Heart left ventricle (tissue), 7 donors: Measurements from ENCODE around the gene L3MBTL1.

GRCh38 chr20:38870627-38871490 lies 55.4 kb upstream of the FAM83D start:
- PRO-cap, 6 experiments: peak in 2 of 6 experiments; most common plus-strand start chr20:38870944 (in 1); most common minus-strand start chr20:38870845 (in 2)
- RAMPAGE, long total RNA, 2 experiments: no peak in any of the 2 experiments
- RRBS: no CpG with 5 or more reads among the region's 13 CpGs

- PRO-cap, 6 experiments: no peak in any of the 6 experiments
- RAMPAGE, long total RNA, 2 experiments: no peak in any of the 2 experiments
- RRBS: no CpG with 5 or more reads among the region's 9 CpGs
Observed at GRCh38 chr20:38871806-38872488, 54.3 kb upstream of the FAM83D start.

DNA sequence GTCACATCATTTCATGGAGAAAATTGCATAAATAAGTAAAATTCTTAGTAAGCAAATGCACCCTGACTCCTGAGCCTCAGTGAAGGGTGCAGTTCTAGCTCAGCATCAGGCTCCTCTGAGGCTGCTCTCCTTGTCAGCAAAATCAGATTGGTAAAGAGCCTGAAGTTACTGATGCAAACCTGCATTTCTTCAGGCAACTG lies 266.1 kb downstream of the MAFB start:
- PRO-cap, 6 experiments: peak in 1 of 6 experiments; most common plus-strand start position 79 of the sequence (in 1)
- RAMPAGE, long total RNA, 2 experiments: no peak in any of the 2 experiments

DNA sequence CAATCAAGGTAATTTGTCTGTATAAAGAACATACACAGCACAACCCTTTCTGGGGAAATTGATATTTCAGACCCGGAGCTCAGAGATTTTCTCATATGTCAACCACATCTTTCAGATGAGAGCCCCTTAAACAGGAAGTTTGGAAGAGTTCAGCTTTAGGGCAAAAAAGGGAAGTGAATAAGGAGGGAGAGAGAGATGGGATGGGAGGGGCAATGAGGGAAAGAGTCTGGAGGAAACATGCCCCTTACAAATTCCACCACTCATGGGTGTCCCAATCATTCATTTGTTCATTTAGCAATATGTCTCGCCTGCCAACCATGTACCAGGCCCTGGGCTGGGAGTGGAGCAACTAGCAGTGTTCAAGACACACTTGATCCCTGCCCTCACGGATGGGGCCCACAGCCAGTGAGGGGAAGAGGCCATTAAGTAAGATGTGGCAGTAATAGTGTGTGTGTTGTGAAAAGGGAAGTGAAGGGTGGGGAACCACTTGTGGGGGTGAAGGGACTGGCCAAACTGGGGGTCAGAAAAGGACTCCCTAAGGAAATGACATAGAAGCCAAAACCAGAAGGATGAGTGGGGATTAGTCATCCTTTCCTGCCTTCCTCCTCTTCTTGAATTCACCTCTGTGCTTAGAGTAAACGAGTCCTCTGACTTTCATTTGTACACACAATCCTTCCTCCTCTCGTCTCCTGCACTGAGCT lies 190.8 kb downstream of the MAFB start:
- PRO-cap, 6 experiments: no peak in any of the 6 experiments
- RAMPAGE, long total RNA, 2 experiments: no peak in any of the 2 experiments
- RRBS: no CpG with 5 or more reads among the region's 5 CpGs

GRCh38 chr20:40676258-40677291 lies 12.5 kb downstream of the MAFB start:
- PRO-cap, 6 experiments: no peak in any of the 6 experiments
- RAMPAGE, long total RNA, 2 experiments: no peak in any of the 2 experiments
- RRBS: no CpG with 5 or more reads among the region's 8 CpGs

GRCh38 chr20:41048533-41049312 lies 20.1 kb downstream of the TOP1 start:
- PRO-cap, 6 experiments: no peak in any of the 6 experiments
- RAMPAGE, long total RNA, 2 experiments: no peak in any of the 2 experiments
- RRBS: no CpG with 5 or more reads among the region's 6 CpGs

DNA sequence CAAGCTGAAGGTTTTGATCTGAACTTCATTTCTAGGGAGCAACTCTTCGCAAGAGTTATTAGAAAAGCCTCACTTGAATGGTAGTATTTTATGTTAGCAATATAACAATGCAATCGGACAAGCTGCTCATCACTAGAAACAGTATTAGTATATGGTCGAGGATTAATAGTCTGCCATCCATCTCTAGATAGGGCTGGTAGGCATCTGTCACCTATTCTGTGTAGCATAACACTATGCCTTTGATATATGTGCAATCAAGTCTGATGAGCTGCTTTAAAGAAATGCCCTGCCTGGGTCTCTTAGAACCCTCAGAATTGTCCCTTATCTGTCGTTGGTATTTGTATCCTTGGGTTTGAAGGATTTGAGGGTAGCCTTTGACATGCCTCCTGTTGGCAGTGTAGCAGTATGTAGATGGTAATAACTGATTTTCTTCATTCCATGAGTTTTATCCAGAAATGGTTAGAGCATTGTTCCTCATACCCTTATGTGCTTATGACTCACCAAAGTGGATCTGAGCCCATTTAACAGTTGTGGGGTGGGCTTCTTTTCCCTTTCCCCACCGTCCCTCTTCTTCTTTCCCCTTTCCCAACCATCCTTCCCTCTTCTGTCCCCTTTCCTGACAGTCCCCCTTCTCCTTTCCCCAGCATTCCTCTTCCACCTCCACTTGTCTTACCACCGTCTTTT lies 44.3 kb upstream of the PLCG1 start:
- PRO-cap, 6 experiments: no peak in any of the 6 experiments
- RAMPAGE, long total RNA, 2 experiments: no peak in any of the 2 experiments
- RRBS: no CpG with 5 or more reads among the region's 6 CpGs

- PRO-cap, 6 experiments: no peak in any of the 6 experiments
- RAMPAGE, long total RNA, 2 experiments: no peak in any of the 2 experiments
- RRBS: no CpG with 5 or more reads among the region's 4 CpGs
Observed at GRCh38 chr20:41113874-41114135, 23.5 kb upstream of the PLCG1 start.

DNA sequence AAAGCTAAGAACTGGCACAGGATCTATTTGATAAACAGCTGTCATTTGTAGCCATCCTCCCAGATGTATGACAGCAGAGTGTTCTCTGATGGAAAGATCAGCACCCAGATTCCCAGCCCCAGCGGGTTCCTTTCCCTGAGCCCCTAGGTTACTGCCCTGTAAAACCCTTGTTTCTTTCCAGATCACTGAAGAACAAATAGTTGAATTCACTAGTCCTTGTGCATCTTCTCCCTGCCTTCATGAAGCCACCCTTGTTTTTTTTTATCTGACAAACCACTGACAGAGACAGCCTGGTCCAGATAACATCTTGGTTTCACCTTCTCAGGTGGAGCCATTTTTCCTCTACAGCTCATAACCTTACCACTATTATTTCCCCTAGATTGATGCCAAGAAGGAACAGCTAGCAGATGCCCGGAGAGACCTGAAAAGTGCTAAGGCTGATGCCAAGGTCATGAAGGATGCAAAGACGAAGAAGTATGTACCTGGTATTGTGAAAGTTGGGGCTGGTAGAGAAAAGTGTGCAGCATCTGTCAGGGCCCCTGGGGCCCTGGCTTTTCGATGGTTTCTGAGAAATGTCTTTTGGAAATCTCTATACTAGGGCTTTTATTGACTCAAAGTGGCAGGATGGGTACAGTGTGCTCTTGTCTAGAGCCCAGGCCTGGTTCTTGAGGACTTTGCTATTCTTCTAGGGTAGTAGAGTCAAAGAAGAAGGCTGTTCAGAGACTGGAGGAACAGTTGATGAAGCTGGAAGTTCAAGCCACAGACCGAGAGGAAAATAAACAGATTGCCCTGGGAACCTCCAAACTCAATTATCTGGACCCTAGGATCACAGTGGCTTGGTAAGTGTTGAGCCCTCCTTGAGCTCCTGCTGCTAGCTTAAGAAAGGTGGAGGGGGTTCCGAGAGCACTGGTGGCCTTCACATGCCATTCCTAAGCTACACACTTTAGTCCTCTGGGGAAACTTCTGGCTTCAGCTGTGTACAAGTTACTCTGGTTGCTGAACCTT lies 15.7 kb upstream of the PLCG1 start:
- PRO-cap, 6 experiments: no peak in any of the 6 experiments
- RAMPAGE, long total RNA, 2 experiments: no peak in any of the 2 experiments
- RRBS: no CpG with 5 or more reads among the region's 6 CpGs

GRCh38 chr20:41141175-41141932 lies 4.0 kb downstream of the PLCG1 start:
- PRO-cap, 6 experiments: peak in 3 of 6 experiments; most common plus-strand start chr20:41141820 (in 1); most common minus-strand start chr20:41141583 (in 2)
- RAMPAGE, long total RNA, 2 experiments: no peak in any of the 2 experiments
- RRBS: 5% methylated on average over 2 of the region's 8 CpGs

- PRO-cap, 6 experiments: no peak in any of the 6 experiments
- RAMPAGE, long total RNA, 2 experiments: no peak in any of the 2 experiments
- RRBS: no CpG with 5 or more reads among the region's 4 CpGs
Observed at GRCh38 chr20:41191769-41192670, 54.7 kb downstream of the PLCG1 start.

DNA sequence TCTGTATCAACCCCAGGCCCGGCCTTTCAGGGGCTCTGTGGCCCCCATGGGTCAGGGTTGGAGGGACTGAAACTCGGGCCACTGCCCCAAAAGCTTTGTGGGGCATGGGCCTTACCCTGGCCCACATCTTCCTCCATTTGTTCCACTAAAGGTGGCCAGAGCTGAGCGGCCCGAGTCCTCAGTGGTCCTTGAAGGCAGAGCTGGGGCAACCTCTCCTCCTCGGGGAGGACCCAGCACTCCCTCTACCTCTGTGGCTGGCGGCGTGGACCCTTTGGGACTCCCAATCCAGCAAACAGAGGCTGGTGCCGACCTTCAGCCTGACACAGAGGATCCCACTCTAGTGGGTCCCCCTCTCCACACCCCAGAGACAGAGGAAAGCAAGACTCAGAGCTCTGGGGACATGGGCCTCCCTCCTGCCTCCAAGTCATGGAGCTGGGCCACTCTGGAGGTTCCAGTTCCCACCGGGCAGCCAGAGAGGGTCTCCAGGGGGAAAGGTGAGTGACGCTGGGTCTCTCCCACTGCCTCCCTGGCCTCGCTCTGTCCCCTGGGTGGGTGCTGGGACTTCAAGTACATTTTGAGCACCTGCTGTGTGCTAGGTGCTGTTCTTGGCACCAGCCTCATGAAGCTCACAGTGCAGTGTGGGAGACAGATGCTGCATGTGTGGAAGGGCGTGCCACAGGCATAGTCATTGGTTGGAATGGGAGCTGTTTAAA lies 9.4 kb downstream of the LPIN3 start:
- PRO-cap, 6 experiments: no peak in any of the 6 experiments
- RAMPAGE, long total RNA, 2 experiments: no peak in any of the 2 experiments
- RRBS: no CpG with 5 or more reads among the region's 12 CpGs

GRCh38 chr20:41557255-41557978 lies 60.8 kb downstream of the CHD6 start:
- PRO-cap, 6 experiments: no peak in any of the 6 experiments
- RAMPAGE, long total RNA, 2 experiments: no peak in any of the 2 experiments
- RRBS: no CpG with 5 or more reads among the region's 2 CpGs

DNA sequence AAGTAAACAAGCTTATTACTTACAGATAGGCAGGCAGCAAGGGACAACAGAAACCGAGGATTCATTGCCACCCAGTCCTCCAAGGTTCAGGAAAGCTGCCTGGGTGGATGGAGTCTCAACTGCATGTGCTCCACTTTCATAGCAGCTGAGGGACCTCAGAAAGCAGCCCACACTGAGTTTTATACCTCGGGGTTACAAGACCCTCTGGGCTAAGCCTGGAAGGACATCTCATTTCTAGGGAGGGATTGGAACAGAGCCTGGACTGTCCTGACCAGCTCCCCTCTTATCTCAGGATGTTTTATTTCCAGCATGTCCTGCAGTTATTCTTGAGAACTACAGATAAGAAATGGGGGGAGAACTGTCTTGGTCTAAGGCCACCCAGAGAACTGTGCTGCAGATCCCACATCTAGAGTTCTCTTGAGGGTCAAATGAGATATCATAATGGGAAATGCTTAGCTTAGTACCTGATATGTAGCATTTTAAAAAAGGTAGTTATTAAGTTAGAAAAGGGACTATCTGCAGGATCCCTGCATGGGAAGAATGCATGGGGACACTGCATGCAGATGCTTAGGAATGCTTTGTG lies 97.3 kb upstream of the CHD6 start:
- PRO-cap, 6 experiments: no peak in any of the 6 experiments
- RAMPAGE, long total RNA, 2 experiments: no peak in any of the 2 experiments
- RRBS: no CpG with 5 or more reads among the region's 2 CpGs

GRCh38 chr20:42113349-42113776 lies 495.2 kb upstream of the CHD6 start:
- PRO-cap, 6 experiments: peak in 2 of 6 experiments; most common plus-strand start chr20:42113537 (in 2)
- RAMPAGE, long total RNA, 2 experiments: no peak in any of the 2 experiments
- RRBS: no CpG with 5 or more reads among the region's 4 CpGs

GRCh38 chr20:43458543-43459552 lies 1.2 kb downstream of the SRSF6 start:
- PRO-cap, 6 experiments: no peak in any of the 6 experiments
- RAMPAGE, long total RNA, 2 experiments: no peak in any of the 2 experiments
- RRBS: 2% methylated on average over 6 of the region's 26 CpGs

- PRO-cap, 6 experiments: no peak in any of the 6 experiments
- RAMPAGE, long total RNA, 2 experiments: no peak in any of the 2 experiments
- RRBS: no CpG with 5 or more reads among the region's 6 CpGs
Observed at GRCh38 chr20:43459553-43459980, 1.9 kb downstream of the SRSF6 start.

DNA sequence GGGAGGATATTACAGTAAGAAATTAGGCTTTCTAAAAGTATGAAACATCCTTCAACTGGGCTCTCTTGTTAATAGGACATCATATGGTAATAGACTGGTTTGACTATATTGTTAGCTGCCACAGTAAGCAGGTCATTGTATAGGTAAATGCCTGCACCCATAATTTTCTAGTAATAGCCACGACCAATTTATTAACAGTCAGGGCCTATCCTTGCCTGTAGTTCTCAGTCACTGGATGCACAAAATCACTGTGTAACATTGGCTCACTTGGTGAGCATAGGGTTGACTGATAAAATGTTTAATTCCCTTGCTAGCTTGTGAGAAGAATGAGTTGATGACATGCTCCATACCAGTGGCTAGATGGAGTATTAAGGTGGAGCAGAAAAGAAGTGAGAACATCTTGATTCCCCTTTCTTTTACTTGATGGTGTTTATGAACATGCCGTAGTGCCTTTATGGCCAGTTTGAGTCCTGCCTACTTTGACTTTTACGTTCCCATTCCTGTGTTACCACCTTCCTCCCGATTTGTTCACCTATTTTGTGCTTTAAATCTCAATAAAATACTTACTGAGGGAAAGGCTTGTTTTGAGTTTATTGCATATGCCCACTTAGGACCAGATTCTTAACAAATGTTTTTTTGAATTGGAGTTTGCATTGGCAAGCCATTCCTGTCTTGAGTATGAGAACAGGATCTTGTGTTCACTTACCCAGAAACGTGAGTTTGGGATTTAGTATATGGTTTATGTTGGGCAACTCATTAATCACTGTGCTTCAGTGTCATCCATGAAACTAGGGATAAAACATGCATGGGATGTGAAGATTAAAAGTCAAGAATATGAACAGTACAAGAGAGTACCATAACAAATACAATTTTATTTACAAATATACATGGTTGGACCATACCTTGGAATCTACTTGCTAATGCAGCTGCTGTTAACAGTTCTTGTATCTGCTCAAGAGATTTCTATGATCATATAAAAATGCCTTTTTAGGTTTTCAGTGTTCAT lies 5.6 kb downstream of the SRSF6 start:
- PRO-cap, 6 experiments: no peak in any of the 6 experiments
- RAMPAGE, long total RNA, 2 experiments: no peak in any of the 2 experiments
- RRBS: no CpG with 5 or more reads among the region's 5 CpGs

GRCh38 chr20:43507543-43508089 lies at the start of gene L3MBTL1:
L3MBTL1 (plus strand) TSS chr20:43507697.
- PRO-cap, 6 experiments: peak in 6 of 6 experiments; most common plus-strand start chr20:43507709 (in 3); most common minus-strand start chr20:43507650 (in 4)
- RAMPAGE, long total RNA, 2 experiments: no peak in any of the 2 experiments
- RRBS: 2% methylated on average over 30 of the region's 64 CpGs

GRCh38 chr20:43514087-43515072 lies 6.9 kb downstream of the L3MBTL1 start:
- PRO-cap, 6 experiments: peak in 4 of 6 experiments; most common plus-strand start chr20:43514512 (in 2)
- RAMPAGE, long total RNA, 2 experiments: start-site peak on the plus strand in 2 of 2 experiments, at chr20:43514402-43514519 at its widest, 20 to 22 reads per replicate
- RRBS: 19% methylated on average over 9 of the region's 54 CpGs